AG10803 (cell line): ENCODE measurements around a stretch of chr14.

- RRBS, result no CpG with 5 or more reads among the region's 24 CpGs
Observed at GRCh38 chr14:73739173-73739994, 20.7 kb downstream of the MIDEAS start.

- RRBS, result no CpG with 5 or more reads among the region's 6 CpGs
Observed at GRCh38 chr14:73744815-73745537, 15.1 kb downstream of the MIDEAS start.

- RRBS, result no CpG with 5 or more reads among the region's 42 CpGs
Observed at GRCh38 chr14:73759239-73759558, 904 bp downstream of the MIDEAS start.

DNA sequence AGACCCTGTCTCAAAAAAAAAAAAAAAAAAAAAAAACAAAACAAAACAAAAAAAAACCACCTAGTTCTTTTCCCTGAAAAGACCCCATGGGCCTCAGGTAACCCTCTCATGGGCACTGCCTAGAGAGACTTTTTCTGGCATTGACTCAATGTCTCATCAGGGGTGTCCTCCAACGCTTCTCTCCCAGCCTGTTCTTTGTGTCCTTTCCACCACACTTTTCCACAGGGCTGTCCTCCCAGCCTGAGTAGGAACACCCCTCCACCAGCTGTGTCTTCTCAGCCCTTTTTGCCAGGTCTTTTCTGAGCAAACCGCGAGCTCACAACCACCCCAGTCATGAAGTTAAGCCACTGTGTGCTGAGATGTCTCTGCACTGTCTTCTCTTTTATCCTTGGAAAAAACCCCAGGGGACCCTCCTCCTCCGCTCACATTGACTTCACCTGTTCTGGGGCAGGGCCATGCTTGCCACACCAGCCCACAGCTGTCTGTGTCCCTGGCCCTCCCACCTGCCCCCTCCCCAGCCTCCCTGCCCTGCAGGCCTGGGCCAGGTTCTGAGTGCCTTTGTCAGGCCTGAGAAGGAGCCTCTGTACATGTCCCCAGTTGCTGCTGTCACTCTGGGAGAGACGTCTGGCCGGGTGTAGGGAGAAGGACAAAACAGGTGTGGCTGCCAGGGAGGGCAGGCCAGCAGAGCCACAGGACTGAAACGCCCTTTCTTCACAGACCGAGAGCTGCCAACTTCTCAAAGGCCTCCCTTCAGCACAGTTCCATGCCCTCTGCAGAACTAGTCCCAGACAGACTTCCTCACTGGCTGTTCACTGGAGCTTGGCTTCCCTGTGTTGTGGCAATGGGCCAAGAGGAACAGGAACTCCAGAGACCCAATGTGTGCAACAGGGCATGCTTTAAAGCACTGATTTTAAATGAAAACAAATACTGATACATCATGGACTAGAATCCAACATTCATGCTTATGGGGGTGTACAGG lies 4.5 kb upstream of the MIDEAS start:
- RRBS, result no CpG with 5 or more reads among the region's 8 CpGs

DNA sequence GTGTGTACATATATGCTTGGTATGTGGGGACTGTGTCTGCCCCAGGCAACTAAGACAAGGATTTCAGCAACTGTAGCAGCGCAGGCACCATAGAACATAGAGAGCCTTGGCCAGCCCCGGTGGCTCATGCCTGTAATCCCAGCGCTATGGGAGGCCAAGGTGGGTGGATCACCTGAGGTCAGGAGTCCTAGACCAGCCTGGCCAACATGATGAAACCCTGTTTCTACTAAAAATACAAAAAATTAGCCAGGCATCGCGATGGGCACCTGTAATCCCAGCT lies 13.3 kb upstream of the PTGR2 start:
- RRBS, result no CpG with 5 or more reads among the region's 5 CpGs

- RRBS, result no CpG with 5 or more reads among the region's 3 CpGs
Observed at GRCh38 chr14:73910772-73911516, 24.3 kb downstream of the ZNF410 start.

- RRBS, result no CpG with 5 or more reads among the region's 5 CpGs
Observed at GRCh38 chr14:73920749-73921549, 28.9 kb downstream of the FAM161B start.

- RRBS, result no CpG with 5 or more reads among the region's 5 CpGs
Observed at GRCh38 chr14:74019687-74020181, 585 bp downstream of the BBOF1 start.

DNA sequence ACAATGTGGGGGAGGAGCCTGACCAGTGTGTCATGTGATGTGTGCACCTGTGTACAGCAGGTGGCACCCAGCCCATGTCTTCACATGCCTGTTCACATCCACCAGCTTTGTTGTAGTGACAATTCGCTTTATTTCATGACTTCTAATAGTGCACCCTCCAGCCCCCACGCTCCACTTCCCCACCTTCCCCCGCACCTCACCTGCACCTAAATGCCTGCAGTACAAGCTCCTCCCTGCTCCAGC lies 2.9 kb downstream of the LTBP2 start:
- RRBS, result no CpG with 5 or more reads among the region's 3 CpGs

GRCh38 chr14:74620535-74620734 lies 8.4 kb upstream of the LTBP2 start:
- RRBS, result no CpG with 5 or more reads among the region's 2 CpGs

DNA sequence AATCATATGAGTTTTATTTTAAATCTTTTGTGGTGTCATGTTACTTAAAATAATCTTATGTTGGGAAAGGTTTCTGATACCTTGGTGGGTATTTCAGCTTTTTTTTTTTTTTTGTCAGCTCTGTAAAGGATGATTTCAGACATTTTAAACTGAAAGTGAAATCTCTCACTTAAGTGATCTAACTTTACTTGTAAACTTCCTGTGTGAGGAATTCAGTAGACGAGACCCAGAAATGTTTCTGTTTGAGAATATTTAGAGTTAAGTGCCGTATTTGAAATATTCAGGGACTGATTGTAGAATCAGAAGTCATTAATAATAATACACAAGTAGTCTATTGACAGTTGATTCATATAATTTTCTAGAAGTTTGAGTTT lies 37.8 kb downstream of the PROX2 start:
- RRBS, result no CpG with 5 or more reads among the region's 2 CpGs

- RRBS, result no CpG with 5 or more reads among the region's 7 CpGs
Observed at GRCh38 chr14:74907106-74907562, 15.9 kb downstream of the RPS6KL1 start.

DNA sequence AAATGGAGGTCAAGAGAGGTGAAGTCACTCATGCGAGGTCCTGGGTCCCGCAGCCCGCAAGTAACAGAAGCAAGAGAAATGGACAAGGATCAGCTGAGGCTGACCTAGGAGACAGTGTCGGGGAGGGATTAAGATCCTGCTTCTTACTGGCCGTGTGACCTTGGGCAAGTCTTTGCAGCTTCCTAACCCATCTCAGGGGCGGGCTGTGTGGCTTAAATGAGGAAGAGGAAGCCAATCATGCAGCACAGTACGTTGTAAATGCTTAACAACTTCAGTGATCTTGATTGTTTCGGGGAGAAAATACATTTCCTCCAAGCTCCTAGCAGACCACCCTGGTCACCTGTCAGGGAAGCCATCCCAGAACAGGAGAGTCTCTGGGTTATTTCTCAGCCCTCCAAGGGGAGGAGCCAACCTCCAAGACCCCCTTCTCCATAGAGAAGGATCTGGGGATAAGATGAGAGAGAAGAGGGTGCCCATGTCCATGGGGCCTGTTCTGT lies 7.2 kb upstream of the PGF start:
- RRBS, result no CpG with 5 or more reads among the region's 8 CpGs

DNA sequence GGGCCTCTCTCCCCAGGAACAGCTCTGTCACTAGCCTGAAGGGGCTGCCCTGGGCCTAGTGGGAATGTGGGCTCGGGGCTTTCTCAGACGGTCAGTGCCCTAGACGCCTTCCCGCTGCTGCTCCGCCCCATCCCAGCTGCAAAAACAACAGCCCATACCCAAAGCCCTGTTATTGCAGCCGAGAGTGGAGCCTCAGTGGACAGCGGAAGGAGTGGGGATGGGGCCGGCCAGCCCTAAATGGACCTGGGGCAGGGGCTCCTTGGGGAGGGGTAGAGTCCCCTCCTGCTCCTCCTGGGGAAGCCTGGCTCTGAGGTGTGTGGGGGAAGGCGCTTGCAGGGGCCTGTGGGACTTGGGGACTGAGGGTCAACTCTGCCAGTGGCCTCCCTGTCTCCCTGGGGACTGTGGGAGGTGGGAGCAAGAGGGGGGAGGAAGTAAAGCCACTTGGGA lies 18.1 kb upstream of the EIF2B2 start:
- RRBS, result no CpG with 5 or more reads among the region's 9 CpGs

DNA sequence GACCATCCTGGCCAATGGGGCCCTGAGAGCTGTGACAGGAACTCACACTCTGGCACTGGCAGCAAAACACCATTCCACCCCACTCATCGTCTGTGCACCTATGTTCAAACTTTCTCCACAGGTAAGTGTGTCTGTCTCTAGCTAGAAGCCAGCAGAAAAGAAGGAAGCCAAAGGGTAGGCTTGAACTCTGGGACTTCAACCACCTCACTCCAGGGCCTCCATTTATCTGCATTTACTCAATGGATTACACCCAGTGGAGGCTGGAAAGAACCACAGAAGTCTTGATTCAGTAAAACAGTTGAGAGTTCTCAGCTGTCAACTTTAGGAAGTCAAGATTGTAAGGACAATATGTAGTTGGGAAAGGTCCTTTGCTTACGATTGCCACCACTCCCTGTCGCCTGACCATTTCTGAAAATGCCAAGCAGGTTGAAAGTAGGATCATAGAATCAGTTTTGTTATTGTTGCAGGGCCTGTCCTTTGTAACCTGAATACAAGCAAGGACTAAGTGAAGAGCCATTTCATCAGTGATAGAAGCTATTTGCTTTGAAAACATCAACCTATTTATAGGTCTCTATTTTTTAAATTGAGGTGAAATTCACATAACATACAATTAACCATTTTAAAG lies 4.0 kb downstream of the EIF2B2 start:
- RRBS, result no CpG with 5 or more reads among the region's 3 CpGs

DNA sequence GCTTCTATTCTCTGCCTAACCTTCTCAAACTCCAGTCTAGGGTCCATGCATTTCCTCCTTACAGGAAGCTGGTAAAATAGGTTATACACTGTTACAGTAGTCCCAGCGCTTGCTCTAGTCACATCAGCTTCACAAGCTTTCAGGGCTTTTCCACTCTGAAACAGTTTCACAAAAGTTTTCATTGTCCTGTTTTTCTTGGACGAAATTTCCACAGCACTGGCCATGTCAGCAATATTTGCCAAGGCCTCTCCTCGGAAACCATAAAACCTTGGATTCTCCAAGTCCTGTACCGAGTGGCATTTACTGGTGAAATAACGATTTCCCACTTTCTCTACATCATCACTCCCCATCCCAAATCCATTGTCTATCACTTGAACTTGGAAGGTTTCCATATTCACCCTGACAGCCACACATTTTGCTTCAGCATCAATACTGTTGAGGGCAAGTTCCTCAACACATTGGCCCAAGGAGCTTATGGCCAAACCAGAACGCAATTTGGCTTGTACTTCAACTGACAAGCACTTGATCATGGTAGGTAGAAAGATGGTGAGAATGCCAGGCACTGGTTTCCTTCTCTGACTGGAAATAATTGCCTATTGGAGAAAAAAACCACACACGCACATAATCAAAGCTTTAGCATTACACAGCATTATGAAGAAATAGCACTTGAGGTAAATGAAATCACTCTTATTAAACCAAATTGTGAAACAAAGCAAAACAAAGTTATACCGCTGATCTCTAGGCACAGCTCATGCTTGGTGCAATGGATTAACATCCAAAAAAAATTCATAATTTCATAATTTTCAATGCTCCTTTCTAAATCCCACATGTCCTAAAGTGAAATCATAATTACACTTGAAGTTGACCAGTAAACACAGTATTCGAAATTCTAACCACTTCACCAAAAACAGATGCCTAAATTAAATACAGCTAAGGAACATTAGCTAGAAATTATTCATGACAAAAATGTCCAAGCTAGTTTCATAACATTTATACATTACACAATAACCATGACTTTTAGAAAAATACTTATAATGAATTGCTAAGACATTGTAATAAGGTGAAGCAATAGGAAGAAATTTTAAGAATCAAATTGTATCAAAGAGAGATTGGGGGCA lies 1.8 kb downstream of the MLH3 start:
- RRBS, result no CpG with 5 or more reads among the region's 9 CpGs

GRCh38 chr14:75068806-75068942 lies 767 bp upstream of the ZC2HC1C start:
- RRBS, result no CpG with 5 or more reads among the region's 3 CpGs

- RRBS, result 4% methylated on average over 6 of the region's 18 CpGs
Observed at GRCh38 chr14:75176743-75177251, 385 bp upstream of the TMED10 start.

GRCh38 chr14:75188336-75189287 lies 12.2 kb upstream of the TMED10 start:
- RRBS, result no CpG with 5 or more reads among the region's 8 CpGs

- RRBS, result no CpG with 5 or more reads among the region's 4 CpGs
Observed at GRCh38 chr14:75200368-75200875, 24.0 kb upstream of the TMED10 start.